IMR-90 (cell line): ENCODE results near the gene C7.

- RRBS, result no CpG with 5 or more reads among the region's 8 CpGs
CAGE:
- cytosol, long polyA plus RNA, result no peak
- long polyA plus RNA, result no peak
- nucleus, long polyA plus RNA, result no peak
Measured at GRCh38 chr5:40059354-40059833, 620.3 kb upstream of the PTGER4 start.

GRCh38 chr5:40388753-40389144 is 291.0 kb upstream of the PTGER4 start:
- RRBS, result no CpG with 5 or more reads among the region's 1 CpG
CAGE:
- cytosol, long polyA plus RNA, result no peak
- long polyA plus RNA, result no peak
- nucleus, long polyA plus RNA, result no peak

GRCh38 chr5:40649413-40649818 is 30.3 kb upstream of the PTGER4 start:
- RRBS, result no CpG with 5 or more reads among the region's 4 CpGs
CAGE:
- cytosol, long polyA plus RNA, result no peak
- long polyA plus RNA, result no peak
- nucleus, long polyA plus RNA, result no peak

GRCh38 chr5:40678085-40678410 is 1.7 kb upstream of the PTGER4 start:
- RRBS, result no CpG with 5 or more reads among the region's 2 CpGs
CAGE:
- cytosol, long polyA plus RNA, result no peak
- long polyA plus RNA, result no peak
- nucleus, long polyA plus RNA, result no peak

- RRBS, result no CpG with 5 or more reads among the region's 10 CpGs
CAGE:
- cytosol, long polyA plus RNA, result no peak
- long polyA plus RNA, result no peak
- nucleus, long polyA plus RNA, result no peak
Measured at GRCh38 chr5:40796196-40797293, 1.6 kb downstream of the PRKAA1 start.

DNA sequence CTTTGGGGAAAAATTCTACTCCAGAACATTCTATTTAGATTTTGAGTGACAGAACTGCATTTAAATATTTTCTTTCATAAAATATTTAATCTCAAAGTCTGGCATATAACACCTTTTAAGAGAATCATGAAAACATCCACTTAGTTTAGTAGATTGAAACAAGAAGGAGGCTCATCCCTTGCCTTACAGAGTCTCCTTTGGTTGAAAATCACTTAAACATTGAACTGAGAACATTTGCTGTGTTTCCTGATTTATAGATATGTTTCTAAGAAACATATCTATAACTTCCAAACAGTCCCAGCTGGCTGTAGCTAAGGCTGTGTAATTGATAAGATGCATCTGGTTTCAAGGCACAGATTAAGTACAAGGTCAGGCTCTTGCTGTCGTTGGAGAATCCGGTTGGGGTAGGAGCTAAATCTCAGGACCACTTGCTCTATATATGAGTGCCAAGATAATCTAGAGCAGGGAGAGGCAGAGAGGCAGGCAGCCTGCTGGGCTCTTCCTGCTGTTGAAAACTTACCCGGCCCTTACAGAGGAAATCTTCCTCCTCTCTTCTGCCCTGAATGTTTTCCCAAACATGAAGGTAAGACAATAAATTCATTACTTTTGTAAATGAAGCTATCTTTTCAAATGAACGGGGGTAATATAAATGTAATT is at the start of gene C7:
TSS of gene C7 (plus strand) at position 464 of the 657 bp plus-strand sequence.
- RRBS, result no CpG with 5 or more reads among the region's 4 CpGs
CAGE:
- cytosol, long polyA plus RNA, result no peak
- long polyA plus RNA, result no peak
- nucleus, long polyA plus RNA, result no peak

DNA sequence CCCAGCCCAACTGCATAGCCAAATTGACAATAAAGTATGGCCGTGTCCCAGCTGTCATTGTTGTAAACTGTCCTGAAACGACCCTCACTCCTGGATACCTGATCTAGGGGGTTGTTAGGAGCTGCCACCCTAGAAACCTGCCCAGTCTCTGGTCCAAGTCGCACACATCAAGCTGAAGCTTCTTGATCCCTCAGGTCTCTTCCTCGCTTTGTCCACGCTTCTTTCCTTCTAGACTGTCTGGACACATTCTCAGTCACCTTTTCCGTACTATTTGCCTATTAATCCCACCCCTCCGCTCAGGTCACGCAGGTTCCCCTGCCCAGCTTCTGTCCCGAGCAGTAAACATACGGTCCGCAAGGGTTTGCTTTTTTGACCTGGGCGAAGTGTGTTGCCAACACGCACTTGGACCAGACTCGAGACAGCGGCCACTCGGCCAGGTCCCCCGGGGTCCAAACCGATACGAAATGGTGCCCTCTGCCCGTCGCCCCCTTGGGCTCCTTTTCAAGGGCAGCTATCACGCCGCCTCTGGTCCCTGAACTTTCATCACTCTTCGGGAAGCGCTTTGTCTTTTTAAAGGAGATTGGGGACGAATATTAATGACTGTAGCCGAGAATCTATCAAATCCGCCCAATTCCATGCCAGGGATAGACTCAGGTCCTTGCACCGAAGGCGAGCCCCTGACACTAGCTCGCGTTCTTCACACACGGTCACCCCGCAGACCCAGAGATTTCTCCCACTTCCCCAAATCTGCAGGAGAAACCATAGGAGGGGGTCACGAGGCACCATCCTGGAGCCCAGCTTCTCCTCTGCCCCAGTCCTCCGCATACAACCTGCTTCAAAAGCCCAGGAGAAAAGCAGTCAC is 820 bp downstream of the PLCXD3 start:
- RRBS, result no CpG with 5 or more reads among the region's 36 CpGs
CAGE:
- cytosol, long polyA plus RNA, result no peak
- long polyA plus RNA, result no peak
- nucleus, long polyA plus RNA, result no peak

GRCh38 chr5:41793946-41795183 is 75.9 kb downstream of the OXCT1 start:
- RRBS, result no CpG with 5 or more reads among the region's 9 CpGs
CAGE:
- cytosol, long polyA plus RNA, result no peak
- long polyA plus RNA, result no peak
- nucleus, long polyA plus RNA, result no peak

- RRBS, result 16% methylated on average over 3 of the region's 16 CpGs
CAGE:
- cytosol, long polyA plus RNA, result no peak
- long polyA plus RNA, result no peak
- nucleus, long polyA plus RNA, result no peak
Measured at GRCh38 chr5:41869081-41869541, 1.1 kb downstream of the OXCT1 start.

DNA sequence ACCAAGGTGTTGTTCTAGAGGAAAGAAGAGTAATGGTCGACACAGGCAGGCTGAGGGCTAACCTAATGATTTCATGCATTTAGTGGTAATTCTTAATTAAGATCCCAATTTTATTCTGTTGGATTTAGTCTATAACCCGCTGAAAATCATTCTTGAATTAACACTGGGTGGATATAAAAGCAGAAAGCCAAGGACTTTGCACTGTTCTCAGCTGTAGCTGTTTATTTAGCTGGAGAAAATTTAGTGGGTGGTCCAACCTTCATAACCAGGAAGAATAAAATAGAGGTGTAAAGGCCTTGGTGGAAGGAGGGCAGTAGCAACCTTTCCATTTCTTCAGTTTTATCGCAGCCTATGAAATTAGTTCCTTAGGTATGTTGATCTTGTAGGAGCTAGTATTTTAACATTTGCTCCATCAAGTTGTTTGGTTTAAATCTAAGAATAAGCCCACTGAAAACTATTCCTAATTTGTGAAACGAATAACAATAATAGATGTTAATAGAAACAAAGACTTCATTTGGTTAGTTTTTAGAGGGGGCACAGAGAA is 92.3 kb downstream of the GHR start:
- RRBS, result no CpG with 5 or more reads among the region's 4 CpGs
CAGE:
- cytosol, long polyA plus RNA, result no peak
- long polyA plus RNA, result no peak
- nucleus, long polyA plus RNA, result no peak

DNA sequence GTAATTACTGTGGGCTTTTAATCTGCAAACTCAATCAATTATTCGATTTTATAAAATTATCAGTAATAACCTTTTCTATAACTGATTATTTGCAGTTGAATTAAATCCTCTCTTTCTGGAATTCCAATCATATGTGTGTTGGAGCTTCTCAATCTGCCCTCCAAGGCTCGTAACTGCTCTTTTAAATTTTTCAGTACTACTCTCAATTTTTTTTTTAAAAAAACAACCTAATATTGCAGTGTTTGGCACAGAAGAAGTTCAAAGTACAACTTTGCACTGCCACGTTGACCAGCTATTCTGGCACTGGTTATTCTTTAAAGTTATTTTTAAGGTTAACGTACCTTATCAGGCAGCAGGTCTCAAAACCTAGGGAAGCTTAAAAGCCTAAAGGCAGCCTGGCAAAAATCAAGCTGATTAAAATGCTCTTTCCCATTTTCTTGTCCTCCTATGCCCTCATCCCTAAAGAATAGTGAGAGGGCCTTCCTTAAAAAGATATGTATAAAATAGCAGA is 120.5 kb downstream of the GHR start:
- RRBS, result no CpG with 5 or more reads among the region's 4 CpGs
CAGE:
- cytosol, long polyA plus RNA, result no peak
- long polyA plus RNA, result no peak
- nucleus, long polyA plus RNA, result no peak

DNA sequence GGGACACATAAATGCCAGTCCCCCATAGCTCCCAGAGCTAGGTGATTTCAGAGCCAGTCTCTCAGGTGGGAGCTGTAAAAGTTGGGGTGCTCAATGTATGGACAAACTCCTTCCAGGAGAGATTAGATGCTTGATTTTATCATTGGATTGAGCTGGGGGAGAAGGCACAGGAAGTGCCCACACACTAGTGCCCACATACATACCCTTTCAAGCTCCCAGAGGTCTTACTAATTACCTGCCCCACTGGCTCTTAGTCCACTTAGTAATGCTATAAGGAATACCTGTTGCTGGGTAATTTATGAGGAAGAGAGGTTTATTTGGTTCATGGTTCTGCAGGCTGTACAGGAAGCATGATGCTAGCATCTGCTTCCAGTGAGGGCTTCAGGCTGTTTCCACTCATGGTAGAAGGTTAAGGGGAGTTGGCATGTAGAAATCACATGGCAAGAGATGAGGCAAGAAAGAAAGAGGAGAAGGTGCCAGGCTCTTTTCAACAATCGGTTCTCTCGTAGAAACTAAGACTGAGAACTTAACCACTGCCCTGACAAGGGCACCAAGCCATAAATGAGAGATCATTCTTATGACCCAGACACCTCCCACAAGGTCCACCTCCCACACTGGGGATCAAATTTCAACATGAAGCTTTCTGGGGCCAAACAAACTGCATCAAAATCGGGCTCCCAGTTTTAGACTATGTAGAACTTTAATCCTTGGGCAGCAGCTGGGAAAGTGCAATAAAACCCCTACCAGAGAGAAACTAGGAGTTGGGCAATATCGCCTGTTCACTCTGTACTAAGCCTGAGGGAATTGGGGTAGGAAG is 150.4 kb upstream of the CCDC152 start:
- RRBS, result no CpG with 5 or more reads among the region's 4 CpGs
CAGE:
- cytosol, long polyA plus RNA, result no peak
- long polyA plus RNA, result no peak
- nucleus, long polyA plus RNA, result no peak

- RRBS, result no CpG with 5 or more reads among the region's 5 CpGs
CAGE:
- cytosol, long polyA plus RNA, result no peak
- long polyA plus RNA, result no peak
- nucleus, long polyA plus RNA, result no peak
Measured at GRCh38 chr5:42962386-42962692, 77.8 kb downstream of the ANXA2R start.

- RRBS, result 4% methylated on average over 21 of the region's 46 CpGs
CAGE:
- cytosol, long polyA plus RNA, result no peak
- long polyA plus RNA, result no peak
- nucleus, long polyA plus RNA, result no peak
Measured at GRCh38 chr5:42991791-42992480, 48.2 kb downstream of the ANXA2R start.

DNA sequence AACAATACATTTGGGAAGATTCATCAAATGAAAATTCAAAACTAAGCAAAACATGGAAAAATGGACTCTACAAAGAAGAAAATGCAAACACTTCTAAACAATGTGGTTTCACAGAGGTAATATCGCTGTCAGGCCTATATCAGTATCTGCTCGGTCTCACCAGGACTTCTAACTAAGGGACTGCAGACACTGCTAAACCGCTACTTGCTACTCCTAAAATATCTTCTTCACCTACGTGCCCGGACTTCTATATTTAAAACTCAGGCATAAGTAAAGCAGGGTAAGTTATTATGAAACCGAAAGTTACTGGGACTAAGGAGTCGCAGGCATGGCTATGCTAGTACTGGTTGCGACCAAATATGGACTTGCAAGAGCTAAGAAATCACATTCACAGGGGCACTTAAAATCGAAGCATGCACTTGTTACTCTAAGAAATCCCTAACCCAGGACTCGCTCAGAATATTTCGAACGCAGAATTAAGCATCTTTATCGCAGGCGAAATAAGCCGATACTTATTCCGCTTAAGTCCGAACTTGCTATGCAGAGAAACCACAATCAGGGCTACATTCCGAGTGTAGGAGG is 2.2 kb downstream of the ANXA2R start:
- RRBS, result no CpG with 5 or more reads among the region's 18 CpGs
CAGE:
- cytosol, long polyA plus RNA, result no peak
- long polyA plus RNA, result no peak
- nucleus, long polyA plus RNA, result no peak

GRCh38 chr5:43065348-43065768 is 25.2 kb upstream of the ANXA2R start:
- RRBS, result no CpG with 5 or more reads among the region's 15 CpGs
CAGE:
- cytosol, long polyA plus RNA, result no peak
- long polyA plus RNA, result no peak
- nucleus, long polyA plus RNA, result no peak

DNA sequence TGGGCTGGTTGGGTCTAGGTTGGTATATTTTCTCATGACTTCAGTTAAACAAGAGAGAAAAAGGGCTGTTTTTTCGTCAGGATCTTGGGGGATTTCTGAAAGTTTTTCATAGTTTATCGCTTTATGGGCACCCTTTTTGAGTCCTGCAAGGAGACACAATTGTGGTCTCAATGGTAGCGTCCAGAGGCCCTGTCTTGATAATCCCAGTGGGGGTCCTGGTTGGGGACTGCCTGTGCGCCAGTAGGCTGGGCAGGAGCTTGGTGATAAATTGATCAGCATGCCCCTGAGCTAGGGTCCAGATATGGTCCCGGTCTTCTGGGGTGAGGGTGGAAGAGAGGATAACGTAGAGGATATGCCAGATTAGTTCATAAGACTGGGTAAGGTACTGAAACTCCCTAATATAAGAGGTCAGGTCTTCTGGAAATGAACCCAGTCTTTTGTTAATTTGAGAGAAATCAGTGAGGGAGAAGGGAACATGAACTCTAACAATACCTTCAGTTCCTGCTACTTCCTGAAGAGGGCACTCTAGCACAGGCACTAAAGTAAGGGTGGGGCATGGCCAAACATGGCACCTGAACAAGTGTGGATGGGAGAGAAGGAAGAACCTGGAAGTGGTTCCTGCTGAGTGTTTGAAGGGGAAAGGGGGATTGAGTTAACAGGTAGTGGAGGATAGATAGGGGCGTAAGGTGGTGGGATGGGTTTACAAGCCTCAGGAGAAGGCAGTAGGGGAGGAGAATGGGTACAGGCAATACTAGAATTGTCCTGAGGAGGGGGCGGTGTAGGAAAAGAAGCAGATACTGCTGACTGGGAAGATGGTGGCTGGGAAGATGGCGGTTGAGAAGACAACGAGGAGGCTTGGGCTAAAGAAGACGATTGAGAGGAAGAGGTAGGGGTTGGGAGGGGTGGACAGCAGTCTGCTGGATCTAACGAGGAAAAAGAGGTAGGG is 33.7 kb upstream of the ANXA2R start:
- RRBS, result no CpG with 5 or more reads among the region's 12 CpGs
CAGE:
- cytosol, long polyA plus RNA, result no peak
- long polyA plus RNA, result no peak
- nucleus, long polyA plus RNA, result no peak

DNA sequence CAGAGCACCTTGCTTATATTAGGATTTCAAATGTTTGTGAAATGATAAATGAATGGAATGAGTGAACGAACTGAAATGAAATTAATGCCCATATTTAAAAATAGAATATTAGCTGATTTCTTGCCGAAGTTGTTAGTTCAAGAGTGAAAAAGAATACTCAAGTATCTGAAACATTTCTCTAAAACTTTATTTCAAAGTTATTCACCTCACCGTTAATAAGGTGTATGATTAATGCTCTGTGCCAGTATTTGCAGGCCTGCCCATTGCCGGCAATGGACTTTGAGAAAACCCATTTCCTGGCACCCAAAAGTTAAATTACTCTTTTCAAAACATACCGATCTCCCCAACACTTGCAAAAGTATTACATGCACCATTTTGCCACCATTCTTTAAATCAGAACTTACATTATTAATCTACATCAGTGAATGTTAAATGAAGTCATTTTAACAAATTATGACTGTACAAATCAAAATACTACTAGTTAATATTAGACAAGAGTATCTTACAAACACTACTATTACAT is 23.9 kb downstream of the HMGCS1 start:
- RRBS, result no CpG with 5 or more reads among the region's 5 CpGs
CAGE:
- cytosol, long polyA plus RNA, result no peak
- long polyA plus RNA, result no peak
- nucleus, long polyA plus RNA, result no peak

GRCh38 chr5:43920805-43921175 is 317.8 kb downstream of the NNT start:
CAGE:
- cytosol, long polyA plus RNA, result no peak
- long polyA plus RNA, result no peak
- nucleus, long polyA plus RNA, result no peak

DNA sequence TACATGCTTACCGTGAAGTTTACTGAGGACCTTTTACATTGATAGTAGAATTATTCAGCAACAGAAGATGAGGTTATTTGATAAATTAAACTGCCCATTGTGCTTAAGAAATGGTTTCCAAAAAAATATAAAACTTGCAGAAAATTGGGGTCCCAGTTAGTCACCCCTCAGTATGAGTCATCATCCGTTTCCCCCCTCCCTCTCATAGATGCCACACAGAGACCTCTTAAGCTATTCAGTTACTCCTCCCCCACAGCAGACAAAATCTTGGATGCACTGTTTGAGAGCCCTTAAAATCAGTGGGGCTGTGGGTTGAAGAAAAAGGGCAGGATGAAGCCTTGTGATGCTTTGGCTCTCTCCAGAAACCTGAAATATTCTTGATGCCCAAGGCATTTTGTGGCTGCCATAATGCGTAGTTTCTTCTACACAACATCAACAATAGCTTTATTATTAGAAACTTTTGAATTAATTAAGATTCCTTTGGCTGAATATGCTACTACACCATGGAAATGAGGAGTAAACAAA is 133.7 kb downstream of the MRPS30 start:
- RRBS, result no CpG with 5 or more reads among the region's 3 CpGs
CAGE:
- cytosol, long polyA plus RNA, result no peak
- long polyA plus RNA, result no peak
- nucleus, long polyA plus RNA, result no peak